Neural cell (in vitro differentiated cells): ENCODE data around the gene UBAC2.

- RAMPAGE, long total RNA = no peak
Observed at GRCh38 chr13:98528814-98529327, 48.0 kb downstream of the STK24 start.

GRCh38 chr13:98559065-98559606 is 17.8 kb downstream of the STK24 start:
- RAMPAGE, long total RNA = no peak

- RAMPAGE, long total RNA = no peak
Observed at GRCh38 chr13:98746953-98747416, 5.5 kb downstream of the SLC15A1 start.

GRCh38 chr13:98784879-98785128 is 32.3 kb upstream of the SLC15A1 start:
- RAMPAGE, long total RNA = no peak

GRCh38 chr13:98809202-98809515 is 56.7 kb upstream of the SLC15A1 start:
- RAMPAGE, long total RNA = no peak

DNA sequence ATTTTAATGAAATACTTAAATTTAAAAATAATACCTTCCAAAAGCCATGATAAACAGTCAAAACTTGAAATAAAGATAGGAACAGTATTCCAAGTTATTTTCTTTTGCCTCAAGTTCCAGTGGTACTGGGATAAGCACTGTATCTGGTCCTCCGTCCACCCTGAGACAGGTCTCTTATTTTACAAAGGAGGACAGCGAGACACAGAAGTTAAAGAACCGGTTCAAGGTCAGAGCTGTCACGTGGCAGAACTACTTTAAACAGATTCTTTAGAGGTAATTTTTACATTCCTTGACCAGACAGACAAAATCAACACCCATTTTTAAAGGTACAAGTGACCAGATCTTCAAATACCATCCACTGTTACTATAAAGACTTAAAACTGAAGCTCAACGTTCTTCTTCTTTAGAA is 10.4 kb upstream of the DOCK9 start:
- RAMPAGE, long total RNA = no peak

DNA sequence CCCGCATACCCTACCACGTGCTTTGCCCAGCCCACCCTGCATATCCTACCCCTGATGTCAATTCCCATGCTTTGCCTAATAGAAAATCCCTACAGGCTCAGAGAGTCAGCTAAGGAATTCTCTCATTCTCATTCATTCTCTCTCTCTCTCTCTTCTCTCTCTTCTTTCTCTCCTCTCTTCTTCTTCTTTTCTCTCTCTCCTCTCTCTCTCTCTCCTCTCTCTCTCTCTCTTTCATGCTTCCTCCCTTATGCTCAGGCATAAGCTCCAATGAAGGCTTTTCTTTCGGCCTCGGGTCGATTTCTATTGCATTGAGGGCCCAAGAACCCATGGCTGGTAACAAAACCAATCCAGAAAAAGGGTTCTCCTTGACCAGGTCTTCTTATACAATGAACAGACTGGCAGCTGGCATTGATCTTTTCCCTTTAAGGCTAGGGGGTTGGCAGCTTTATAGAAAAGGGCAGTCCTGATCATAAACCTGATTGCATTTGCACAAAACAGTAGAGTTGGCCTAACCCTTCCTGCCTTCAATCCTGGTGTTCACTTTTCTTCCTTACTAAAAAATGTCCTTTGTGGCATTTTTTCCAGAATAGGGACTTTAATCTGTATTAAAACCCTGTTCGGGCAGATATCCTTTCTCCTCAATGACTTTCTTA is 95.4 kb upstream of the DOCK9 start:
- RAMPAGE, long total RNA = no peak

DNA sequence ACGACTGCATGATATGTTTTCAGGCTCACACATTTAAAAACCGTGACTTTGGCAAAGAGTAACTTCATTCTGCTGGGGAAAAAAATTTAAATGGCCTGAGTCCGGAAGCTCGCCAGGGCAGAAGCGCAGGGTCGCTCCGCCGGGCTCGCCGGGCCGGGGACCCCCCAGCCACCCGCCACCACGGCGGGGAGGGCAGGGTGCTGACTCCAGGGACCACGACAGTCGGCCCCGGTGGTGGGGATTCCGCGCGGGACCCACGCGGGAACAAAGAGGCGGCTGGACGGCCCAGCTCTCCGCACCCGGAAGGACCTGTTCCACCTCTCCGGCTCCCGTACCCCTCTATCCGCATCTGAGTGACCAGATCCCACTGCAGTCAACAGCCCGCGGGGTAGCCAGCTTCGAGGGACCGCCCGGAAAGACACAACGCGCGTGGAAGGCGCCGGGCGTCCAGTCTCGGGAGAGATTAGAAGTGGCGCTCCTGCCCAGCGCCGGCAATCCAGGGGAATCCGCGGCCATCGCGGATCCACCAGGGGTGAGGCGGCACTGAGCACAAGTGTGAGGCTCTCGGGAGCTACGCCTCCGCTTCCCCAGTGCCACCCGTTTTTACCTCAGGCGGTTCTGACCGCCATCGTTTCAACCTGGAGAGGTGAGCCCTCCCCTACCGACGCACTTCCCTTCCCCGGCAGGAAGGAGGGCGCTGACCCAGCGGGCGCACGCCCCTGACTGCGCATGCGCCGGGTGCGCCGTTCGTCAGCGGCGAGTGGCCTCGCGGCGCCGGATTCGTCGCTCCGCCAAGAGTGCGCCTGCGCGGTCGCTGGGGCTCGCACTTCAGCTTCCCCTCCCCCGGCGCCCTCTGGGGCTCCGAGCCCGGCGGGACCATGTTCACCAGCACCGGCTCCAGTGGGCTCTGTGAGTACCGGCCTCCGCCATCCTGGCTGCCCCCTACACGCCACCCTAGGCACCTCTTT is at the start of gene UBAC2:
Gene UBAC2, plus strand, starts transcription at position 824 of the 968 bp plus-strand sequence.
- RAMPAGE, long total RNA = start-site peak on the minus strand centred at position 683 of the sequence, 97 bp wide, 18 and 21 reads in 2 replicates; start-site peak on the plus strand centred at position 852 of the sequence, 37 bp wide, 215 and 304 reads in 2 replicates

DNA sequence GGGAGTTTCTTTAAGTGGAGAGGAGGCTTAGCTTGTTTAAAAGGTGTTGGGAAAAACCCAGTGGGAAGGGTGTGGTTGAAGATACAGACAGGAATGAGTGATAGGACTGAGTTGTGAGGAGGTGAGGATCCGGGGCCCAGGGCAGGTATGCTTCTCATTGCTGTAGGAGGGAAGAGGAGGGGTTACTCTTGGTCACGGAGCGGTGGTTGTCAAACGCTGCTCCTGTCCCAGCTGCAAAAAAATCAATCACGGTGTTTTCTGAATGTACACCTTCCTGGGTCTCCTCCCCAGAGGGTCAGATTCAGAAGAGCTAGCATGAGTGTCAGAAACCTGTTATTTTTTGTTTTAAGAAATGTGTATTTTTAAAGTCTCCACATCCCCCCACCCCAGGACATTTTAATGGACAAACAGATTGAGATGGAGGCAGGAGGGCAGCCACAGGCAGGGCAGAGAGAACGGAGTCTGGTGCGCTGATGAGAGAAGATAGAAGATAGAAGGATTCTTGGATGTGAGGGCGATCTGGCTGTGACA is 4.6 kb downstream of the UBAC2 start:
- RAMPAGE, long total RNA = no peak

DNA sequence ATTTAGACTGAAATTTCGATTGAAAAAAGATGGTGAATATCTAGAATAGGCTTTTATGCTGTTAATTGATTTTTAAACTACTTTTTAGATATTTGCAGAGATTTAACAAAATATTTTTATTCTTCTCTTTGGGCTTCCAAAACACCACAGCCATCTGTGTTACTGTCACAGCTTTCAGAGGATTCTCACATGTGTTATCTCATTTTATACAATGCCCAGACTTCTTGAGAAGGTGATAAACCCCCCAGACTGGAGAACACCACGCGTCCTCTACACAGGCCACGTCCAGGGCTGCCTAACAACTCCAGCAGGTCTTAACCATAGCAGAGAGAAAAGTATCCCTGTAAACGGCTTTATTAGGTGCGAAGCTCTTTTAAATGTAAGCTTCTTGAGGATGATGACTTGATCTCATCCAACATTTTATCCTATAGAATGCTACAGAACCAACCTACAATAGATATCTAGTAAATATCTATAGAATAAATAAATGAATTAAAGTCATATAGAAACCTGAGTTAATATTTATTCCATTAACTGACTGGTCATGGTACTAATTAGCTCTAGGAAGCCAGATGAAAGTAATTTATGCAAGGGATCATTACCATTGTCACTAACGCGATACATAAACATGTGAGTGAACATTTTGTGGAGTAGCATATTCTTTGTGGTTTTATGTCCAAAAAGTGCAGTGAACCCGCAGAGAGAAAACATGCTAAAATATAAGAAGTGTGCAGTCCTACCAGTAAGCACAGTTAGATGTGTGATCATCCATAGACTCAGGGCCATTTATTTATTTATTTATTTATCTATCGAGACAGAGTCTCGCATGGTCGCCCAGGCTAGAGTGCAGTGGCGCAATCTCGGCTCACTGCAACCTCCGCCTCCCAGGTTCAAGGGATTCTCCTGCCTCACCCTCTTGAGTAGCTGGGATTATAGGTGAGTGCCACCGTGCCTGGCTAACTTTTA is 1.8 kb downstream of the GPR183 start:
- RAMPAGE, long total RNA = no peak

DNA sequence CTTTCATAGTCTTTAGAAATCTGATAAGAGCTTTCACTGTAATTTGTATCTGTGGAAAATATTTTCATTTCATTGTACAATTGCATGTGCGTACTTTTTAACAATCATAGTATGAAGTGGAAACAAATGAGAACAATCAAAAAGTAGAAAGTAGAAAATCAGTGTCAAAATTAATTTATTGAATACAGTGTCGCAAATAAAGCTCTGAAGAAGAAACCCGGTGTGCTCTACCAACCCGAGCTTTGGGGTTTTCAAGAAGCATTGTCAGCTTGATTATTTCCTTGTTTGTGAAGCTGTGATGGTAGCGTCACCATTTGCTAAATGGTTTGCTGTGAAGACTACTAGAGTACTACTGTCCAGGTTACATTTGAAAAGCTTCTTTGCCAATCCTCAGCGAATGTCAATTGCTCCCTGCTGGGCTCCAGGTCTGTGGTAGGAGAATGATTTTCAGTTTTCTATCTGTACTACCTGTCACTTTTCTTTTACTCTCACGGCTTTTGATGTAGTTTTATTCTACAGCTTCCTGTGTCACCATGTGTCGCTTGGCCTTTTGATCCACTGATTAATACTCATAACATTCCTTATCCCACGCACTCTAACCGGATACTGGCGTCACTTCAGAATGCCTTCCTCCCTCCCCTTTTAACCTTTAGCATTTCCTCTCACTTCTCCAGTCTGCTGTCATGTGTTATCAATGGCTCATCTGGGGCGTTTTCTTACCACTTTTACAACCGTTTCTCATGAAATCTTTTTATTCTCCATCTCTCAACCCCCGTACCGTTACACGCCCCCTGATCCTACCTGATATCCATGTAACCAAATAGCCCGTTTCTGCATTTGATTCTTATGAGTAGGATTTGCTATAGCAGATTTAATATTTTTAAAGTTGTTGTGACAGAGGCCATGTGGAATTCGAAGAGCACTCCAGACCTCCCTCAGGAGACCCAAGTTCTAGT is 7.5 kb upstream of the GPR183 start:
- RAMPAGE, long total RNA = no peak

DNA sequence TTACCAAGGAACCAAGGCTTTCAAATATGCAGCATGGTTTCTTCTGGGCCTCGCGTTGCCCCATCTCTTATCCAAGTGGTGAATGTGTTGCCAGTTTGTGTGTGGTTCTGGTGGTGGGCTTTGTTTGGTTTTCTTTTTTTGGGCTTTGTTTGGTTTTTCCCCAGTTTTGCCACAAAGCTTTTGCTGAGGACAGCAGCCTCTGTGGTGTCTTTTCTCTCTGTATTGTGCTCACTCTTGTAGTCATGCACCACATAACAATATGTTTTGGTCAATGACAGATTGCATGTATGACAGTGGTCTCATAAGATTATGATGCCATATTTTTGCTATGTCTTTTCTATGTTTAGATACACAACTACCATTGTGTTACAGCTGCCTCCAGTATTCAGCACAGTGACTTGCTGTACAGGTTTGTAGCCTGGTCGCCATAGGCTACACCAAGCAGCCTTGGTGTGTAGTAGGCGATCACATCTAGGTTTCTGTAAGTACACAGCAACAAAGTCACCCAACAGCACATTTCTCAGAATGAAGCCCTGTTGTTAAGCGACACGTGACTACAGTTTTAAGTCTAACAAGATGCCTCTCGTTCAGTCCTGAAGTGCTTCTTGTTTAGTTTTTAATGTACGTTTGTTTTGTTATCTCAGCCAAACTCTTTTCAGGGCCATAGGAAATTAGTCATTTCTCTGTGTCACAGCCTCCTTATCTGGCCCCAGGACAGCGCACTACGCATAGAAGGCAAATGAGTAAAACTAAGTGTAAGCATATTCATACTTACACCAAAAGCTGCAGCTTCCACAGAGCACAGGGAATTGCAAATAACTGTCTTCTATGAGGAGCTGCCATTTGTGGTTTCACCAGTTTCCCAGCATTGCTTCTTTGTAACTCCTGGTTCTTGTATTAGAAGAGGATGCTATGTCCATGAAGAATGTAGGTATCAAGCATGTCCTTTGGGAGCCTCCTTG is 49.9 kb upstream of the GPR183 start:
- RAMPAGE, long total RNA = no peak

DNA sequence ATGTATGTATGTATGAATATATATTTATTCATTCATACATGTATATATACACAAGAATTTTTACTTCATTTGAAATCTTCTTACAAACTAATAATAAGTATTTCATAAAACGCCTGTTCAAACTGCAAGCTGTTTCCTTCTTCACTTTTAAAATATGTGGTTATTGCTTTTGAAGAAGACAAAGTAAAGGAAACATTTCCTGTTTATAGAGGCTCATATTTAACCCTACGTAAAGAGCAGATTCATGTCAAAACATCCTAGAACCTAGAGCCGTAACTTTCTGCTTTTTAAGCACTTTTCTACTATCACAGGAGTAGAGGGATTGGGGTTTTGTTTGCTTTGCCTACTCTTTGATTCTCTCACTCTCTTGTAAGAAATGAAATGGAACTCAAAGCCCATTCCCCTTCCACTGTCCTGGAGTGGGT is 53.9 kb upstream of the GPR183 start:
- RAMPAGE, long total RNA = no peak

DNA sequence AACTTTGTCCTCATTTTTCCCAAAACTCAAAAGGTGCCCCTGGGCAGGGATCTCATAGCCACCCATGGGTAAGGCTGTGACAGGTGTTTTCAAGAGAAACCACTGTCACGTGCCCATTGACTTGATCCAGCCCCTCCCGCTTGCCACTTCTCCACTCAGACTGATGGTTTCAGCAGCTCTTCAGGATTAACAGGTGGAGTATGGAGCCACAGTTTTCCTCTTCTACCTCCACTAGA is 63.3 kb upstream of the GPR183 start:
- RAMPAGE, long total RNA = no peak

DNA sequence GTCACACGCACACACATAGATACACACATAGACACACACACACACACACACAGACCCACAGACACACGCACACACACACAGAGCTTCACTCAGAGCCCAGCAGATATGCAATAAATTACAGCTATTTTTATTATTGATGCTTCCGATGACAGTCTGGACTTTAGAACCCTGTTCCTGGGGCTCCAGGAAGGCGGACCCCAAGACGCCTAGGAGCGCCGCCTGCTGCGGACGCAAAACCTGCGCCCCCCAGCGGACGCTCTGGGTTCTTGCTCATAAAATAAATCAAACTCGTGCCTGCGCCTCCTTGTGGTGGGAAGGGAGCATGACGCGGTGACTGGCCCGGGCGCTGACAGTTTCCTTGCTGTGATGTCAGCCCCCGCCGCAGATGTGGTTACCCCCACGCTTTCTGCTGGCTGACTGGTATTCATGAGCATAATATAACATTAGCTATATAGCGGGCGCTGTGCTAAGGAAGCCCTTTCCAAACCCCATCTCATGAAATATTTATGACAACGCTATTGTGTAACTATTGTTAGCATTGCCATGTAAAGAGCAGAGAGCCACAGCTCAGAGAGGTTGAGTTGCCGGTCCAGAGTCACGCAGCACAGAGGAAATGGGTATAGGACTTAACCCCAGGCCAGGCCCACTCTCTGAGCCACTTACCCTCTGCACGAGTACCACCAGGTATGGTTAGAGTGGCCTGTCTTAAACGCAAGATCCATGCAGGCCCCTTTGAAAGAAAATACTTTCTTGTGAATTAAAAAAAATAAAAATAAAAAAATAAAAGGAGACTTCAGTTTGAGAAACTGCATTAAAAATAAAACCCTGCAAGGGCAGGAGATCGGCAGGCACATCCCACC is 64.3 kb upstream of the TM9SF2 start:
- RAMPAGE, long total RNA = no peak

DNA sequence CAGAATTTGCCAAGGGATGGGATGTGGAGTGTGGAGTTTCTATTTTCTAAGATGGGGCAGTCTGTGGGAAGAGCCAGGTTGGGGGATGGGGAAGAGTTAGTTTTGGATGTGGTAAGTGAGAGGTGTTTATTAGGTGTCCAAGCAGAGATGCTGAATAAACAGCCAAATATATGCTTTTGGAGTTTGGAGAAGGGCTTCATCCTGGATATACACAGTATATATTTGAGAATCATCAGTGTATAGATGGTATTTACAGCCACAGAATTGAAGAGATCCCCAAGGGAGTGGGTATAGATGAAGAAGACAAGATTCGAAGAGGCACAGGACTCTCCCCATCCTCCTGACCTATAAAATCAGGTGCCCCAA is 23.1 kb downstream of the TM9SF2 start:
- RAMPAGE, long total RNA = no peak

- RAMPAGE, long total RNA = no peak
Observed at GRCh38 chr13:99689801-99690472, 83.4 kb downstream of the CLYBL start.

GRCh38 chr13:99895917-99896629 is 75.5 kb downstream of the ZIC5 start:
- RAMPAGE, long total RNA = no peak

- RAMPAGE, long total RNA = no peak
Observed at GRCh38 chr13:99907849-99908607, 63.5 kb downstream of the ZIC5 start.

GRCh38 chr13:99970742-99970977 is 907 bp downstream of the ZIC5 start:
- RAMPAGE, long total RNA = no peak